Uterus (tissue), 7 donors: ENCODE measurements around a stretch of chr17.

- PRO-cap, 4 experiments: no peak in any of the 4 experiments
- RAMPAGE, long total RNA, 2 experiments: no peak in any of the 2 experiments
- RRBS: no CpG with 5 or more reads among the region's 17 CpGs
Measured at GRCh38 chr17:1732722-1733384, 8.3 kb downstream of the WDR81 start.

DNA sequence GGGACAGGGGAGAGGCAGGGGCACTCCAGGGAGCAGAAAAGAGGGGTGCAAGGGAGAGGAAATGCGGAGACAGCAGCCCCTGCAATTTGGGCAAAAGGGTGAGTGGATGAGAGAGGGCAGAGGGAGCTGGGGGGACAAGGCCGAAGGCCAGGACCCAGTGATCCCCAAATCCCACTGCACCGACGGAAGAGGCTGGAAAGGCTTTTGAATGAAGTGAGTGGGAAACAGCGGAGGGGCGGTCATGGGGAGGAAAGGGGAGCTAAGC lies 248 bp downstream of the SERPINF1 start:
- PRO-cap, 4 experiments: no peak in any of the 4 experiments
- RAMPAGE, long total RNA, 2 experiments: no peak in any of the 2 experiments
- RRBS: no CpG with 5 or more reads among the region's 6 CpGs

GRCh38 chr17:1960943-1961492 lies 64.1 kb downstream of the RTN4RL1 start:
- PRO-cap, 4 experiments: no peak in any of the 4 experiments
- RAMPAGE, long total RNA, 2 experiments: no peak in any of the 2 experiments
- RRBS: 66% methylated on average over 2 of the region's 16 CpGs

- PRO-cap, 4 experiments: peak in 2 of 4 experiments; most common plus-strand start chr17:1998229 (in 1); most common minus-strand start chr17:1998085 (in 1)
- RAMPAGE, long total RNA, 2 experiments: no peak in any of the 2 experiments
- RRBS: 9% methylated on average over 79 of the region's 109 CpGs
Measured at GRCh38 chr17:1997730-1998769, 27.1 kb downstream of the RTN4RL1 start.

DNA sequence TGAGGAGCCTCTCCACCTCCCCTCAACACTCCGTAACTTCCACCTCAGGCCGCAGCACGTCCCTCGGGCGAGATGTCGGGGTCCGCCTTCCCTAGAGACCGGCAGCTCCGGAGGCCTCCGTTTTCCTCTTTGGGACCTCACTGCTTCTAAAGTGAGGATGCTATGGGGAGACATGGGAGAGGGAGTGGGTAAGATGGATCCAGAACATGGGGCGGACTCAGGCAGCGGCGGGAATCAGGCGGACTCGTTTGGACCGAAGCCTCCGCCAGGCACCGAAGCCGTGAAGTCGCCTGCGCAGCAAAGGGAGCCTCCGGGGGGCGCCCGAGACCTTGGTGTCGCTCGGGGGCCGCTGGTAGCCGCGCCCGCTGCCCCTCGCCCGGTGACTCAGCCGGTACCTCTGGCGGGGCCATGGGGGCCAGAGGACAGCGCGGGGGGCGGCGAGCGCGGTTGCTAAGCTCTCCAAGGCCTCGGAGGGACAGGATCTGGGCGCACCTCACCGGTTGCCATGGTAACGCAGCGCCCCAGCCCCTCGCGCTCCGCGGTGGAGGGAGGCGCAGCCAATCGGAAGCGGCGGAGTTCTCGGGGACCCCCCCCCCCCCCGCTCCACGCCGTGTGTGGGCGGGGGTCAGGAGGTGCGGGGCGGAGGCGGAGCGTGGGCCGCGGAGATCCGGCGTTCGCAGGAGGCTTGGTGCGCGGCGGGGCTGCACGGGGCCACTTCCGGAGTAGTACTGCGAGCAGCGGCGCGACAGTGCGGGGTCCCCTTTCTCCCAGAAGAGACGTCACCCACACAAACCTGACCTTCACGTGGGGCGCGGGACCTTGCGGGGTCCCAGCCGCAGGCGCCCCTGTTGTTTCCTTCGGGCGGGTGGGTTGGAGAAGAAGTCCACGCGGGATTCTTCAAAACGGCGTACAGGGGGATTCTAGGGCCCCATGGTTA lies 1.2 kb upstream of the HIC1 start:
- PRO-cap, 4 experiments: peak in 4 of 4 experiments; most common plus-strand start position 714 of the sequence (in 4); most common minus-strand start position 250 of the sequence (in 1)
- RAMPAGE, long total RNA, 2 experiments: no peak in any of the 2 experiments
- RRBS: 2% methylated on average over 24 of the region's 90 CpGs

DNA sequence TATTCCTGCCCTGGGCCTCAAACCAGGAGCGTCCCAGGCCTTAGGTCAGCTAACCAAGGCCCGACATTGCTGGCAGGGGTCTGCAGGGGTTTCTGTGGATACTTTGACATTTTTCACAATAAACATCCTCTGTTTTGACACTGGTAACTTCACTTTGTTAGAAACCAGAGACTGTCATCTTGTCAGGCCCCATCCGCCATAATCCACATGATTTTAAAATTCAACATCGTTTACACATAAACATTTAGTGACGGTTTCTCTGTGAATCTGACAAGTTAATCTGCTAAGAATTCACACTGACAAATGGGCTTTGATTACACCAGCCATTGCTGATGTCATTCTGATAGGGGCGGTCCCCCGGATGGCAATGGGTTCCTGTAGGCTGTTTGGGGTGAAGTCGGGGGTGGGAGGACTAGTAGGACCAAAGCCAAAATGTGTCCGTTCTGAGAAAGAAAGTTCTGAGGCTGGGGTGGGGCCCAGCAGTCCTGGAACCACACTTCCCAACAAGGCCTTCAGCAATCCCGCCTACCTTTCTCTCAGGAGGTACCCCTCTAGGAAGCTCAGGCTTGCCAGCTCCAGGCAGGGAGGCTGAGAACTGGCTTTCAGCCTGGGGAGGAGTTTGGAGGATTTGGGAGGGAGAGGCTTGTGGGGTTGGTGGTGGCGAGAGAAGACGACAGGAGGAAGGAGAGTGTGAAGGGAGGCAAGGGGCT lies 8.4 kb downstream of the HIC1 start:
- PRO-cap, 4 experiments: peak in 1 of 4 experiments; most common plus-strand start position 461 of the sequence (in 1); most common minus-strand start position 287 of the sequence (in 1)
- RAMPAGE, long total RNA, 2 experiments: no peak in any of the 2 experiments
- RRBS: no CpG with 5 or more reads among the region's 12 CpGs

GRCh38 chr17:2123382-2124302 lies 68.7 kb downstream of the HIC1 start:
- PRO-cap, 4 experiments: no peak in any of the 4 experiments
- RAMPAGE, long total RNA, 2 experiments: no peak in any of the 2 experiments
- RRBS: no CpG with 5 or more reads among the region's 7 CpGs

- PRO-cap, 4 experiments: peak in 1 of 4 experiments; most common plus-strand start chr17:2189426 (in 1); most common minus-strand start chr17:2189389 (in 1)
- RAMPAGE, long total RNA, 2 experiments: no peak in any of the 2 experiments
- RRBS: no CpG with 5 or more reads among the region's 6 CpGs
Measured at GRCh38 chr17:2189145-2189615, 114.4 kb downstream of the SMG6 start.

DNA sequence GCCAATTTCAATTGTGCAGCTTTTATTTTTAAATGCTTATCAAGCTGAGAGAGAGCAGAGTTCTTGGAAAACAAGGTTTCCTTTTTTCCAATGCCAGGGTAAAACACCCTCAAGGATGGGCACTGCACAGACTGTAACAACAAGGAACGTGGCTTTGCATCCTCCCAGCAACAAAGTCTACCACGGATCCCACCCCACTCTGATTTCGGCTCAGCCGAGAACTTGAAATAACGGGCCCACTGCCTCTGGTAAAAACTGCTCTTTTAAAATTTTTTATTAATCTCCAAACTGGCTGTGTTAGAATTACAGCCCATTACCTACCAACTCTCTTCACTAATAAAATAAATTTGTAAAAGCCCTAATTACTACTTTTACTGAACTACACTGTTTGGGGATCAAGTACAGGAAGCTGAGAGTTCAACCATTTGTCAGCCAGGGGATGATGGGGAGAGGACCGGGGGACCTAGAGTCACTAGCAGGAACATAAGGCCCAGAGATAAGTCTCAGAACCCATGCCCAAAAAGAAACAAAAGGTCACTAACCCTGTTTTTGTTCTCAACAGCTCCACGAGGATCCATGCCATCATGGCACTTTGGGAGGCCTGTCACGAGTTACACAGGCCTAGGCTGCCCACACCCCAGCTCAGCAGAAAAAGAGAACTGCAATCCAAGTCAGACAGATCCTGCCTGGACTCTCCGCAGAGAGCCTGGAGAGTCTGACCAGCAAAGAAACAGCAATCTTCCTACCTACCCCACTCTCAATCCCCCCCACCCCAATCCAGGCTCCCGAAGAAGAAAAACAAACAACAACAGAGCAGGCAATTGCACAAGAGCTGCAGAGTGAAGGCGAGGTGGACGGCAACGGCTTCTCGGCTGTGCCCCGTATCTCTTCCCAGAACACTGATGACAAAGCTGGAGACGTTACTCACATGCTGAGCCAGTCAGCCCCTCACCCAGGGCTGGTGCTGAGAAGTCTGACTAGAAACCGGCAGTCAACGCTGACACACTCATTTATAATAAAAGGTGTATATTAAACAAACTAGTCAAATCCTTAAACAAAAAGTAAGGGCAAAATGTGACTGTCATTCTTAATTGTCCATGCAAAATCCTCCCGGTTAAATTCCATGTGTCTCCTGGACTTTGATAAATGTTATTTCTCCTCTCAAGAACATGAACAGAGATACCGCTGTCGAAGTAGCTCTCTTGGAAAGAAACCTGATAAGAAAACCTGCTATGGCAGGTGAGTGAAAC lies 89.6 kb downstream of the SMG6 start:
- PRO-cap, 4 experiments: peak in 4 of 4 experiments; most common plus-strand start position 678 of the sequence (in 4); most common minus-strand start position 901 of the sequence (in 4)
- RAMPAGE, long total RNA, 2 experiments: start-site peak on the minus strand in 1 of 2 experiments, centred at position 784 of the sequence, 36 reads per replicate
- RRBS: 30% methylated on average over 3 of the region's 21 CpGs

DNA sequence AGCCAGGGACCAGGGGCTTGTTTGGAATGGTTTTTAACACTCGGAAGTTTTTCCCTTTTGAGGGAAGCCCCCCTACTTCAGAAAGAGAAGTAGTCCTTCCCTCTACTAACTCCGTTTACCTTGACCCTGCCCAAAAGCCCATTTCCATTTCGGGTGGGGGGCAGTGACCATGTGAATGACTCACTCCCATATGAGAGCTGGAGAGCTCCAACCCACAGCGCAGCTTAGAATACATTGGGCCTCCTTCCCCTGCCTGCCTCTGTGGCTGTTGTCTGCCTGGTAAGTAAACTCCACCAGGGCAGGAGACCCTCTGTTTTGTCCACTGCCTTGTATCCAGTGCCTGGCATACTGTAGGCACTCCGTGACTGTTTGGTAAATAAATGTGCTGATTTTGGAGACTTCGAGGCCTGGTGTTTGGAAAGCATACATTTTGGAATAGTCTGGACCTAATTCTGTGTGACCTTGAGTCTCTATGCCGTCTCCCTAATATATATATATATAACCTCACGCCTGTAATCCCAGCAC lies 1.1 kb downstream of the SGSM2 start:
- PRO-cap, 4 experiments: peak in 3 of 4 experiments; most common minus-strand start position 117 of the sequence (in 3)
- RAMPAGE, long total RNA, 2 experiments: no peak in any of the 2 experiments
- RRBS: no CpG with 5 or more reads among the region's 8 CpGs

DNA sequence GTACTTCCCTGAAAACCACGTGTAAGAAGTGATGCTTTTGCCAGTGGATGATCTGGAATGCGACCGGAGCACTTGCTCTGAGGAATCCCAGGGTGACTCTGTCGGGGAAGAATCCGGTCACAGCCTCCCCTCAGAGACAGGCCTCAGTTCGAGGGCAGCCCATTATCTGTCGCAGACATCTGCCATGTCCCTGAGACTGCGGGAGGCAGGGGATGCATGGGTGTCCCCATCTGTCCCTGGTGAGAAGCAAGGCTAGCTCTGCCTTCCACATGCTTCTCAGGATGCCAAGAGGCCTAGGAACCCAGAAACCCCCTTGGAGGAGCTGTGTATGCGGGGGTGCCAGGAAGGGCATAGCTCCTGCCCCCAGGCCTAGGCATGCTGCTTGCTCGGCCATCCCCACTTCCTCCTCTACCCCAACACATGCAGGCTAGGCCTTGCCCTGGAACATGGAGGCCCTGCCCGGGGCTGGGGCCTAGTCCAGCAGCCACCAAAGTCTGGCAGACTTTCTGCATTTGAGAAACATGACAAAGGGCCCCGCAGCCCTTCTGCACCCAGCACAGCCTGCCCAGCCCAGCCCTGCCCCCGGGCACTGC lies 20.5 kb downstream of the MNT start:
- PRO-cap, 4 experiments: no peak in any of the 4 experiments
- RAMPAGE, long total RNA, 2 experiments: start-site peak on the plus strand in 1 of 2 experiments, centred at position 67 of the sequence, 18 reads per replicate
- RRBS: 74% methylated on average over 4 of the region's 13 CpGs

DNA sequence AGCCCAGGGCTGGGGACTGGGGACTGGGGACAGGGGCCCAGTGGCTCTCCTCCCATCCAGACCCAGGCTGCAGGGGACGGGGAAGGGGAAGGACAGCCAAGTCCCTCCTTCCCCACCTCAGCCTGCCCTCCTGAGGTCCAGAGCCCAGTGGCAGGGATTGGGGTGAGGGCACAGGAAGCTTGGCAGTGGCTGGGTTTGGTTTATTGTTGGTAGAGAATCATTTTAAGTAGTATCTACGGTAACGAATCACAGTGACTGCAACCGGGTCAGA lies 14.9 kb downstream of the MNT start:
- PRO-cap, 4 experiments: no peak in any of the 4 experiments
- RAMPAGE, long total RNA, 2 experiments: no peak in any of the 2 experiments
- RRBS: no CpG with 5 or more reads among the region's 4 CpGs

GRCh38 chr17:2386305-2387506 lies 14.2 kb downstream of the MNT start:
- PRO-cap, 4 experiments: peak in 2 of 4 experiments; most common plus-strand start chr17:2386695 (in 1); most common minus-strand start chr17:2386530 (in 2)
- RAMPAGE, long total RNA, 2 experiments: no peak in any of the 2 experiments
- RRBS: no CpG with 5 or more reads among the region's 41 CpGs

DNA sequence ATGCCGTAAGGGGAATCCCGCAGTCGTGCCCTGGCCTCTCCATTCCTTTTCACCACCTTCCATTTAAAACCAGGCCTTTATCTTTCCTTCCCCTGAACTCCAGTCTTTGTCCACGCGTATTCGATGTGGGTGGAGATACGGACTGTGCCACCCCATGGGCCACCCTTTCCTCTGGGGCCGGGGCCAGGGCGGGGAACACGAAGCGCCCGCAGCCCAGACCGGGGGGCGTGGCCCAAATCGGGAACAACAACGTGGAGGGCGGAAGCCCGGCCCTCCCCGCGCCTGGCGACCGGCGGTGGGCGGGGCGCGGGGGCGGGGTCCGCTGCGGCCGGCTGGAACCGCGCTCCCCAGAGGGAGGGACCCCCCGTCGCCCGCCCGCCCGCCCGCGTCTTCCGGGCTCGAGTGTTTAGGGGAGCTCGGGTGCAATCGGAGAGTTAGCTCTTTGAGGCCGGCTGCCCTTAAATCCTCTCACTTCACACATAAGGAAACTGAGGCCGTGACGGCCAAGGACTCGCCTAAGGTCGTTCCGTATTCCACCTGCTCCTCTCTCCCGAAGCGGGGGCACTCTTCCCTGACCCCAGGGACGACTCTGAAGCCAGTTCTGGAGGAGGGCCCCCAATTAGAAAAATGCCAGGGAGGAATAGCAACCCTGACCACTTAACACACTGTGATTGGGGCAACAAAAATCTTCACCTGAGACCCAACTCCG lies 1.1 kb upstream of the MNT start:
- PRO-cap, 4 experiments: peak in 4 of 4 experiments; most common plus-strand start position 378 of the sequence (in 3); most common minus-strand start position 229 of the sequence (in 3)
- RAMPAGE, long total RNA, 2 experiments: no peak in any of the 2 experiments
- RRBS: 3% methylated on average over 27 of the region's 53 CpGs

GRCh38 chr17:2442165-2442583 lies 41.3 kb upstream of the MNT start:
- PRO-cap, 4 experiments: peak in 1 of 4 experiments; most common minus-strand start chr17:2442298 (in 1)
- RAMPAGE, long total RNA, 2 experiments: no peak in any of the 2 experiments
- RRBS: no CpG with 5 or more reads among the region's 3 CpGs

- PRO-cap, 4 experiments: no peak in any of the 4 experiments
- RAMPAGE, long total RNA, 2 experiments: no peak in any of the 2 experiments
- RRBS: no CpG with 5 or more reads among the region's 7 CpGs
Measured at GRCh38 chr17:2453227-2453636, 52.4 kb upstream of the MNT start.

DNA sequence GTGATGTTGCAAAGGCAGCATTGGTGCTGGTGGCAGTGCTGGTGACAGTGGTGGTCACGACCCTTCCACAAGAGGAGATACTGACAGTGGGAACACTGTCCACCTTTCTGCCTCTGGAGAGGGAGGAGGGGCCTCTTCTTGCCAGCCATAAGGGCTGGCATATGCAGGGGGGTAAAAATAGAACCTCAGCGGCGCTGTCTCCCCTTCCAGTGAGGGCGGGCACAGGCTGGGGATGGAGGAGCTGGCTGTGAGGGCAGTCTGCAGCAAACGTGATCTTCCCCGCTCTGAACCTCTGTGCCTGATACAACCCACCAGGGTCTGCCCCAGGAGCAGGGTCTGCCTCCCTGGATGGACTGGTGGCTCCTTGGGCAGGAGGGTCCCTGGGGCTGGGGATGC lies 3.4 kb downstream of the RAP1GAP2 start:
- PRO-cap, 4 experiments: no peak in any of the 4 experiments
- RAMPAGE, long total RNA, 2 experiments: no peak in any of the 2 experiments
- RRBS: no CpG with 5 or more reads among the region's 6 CpGs

DNA sequence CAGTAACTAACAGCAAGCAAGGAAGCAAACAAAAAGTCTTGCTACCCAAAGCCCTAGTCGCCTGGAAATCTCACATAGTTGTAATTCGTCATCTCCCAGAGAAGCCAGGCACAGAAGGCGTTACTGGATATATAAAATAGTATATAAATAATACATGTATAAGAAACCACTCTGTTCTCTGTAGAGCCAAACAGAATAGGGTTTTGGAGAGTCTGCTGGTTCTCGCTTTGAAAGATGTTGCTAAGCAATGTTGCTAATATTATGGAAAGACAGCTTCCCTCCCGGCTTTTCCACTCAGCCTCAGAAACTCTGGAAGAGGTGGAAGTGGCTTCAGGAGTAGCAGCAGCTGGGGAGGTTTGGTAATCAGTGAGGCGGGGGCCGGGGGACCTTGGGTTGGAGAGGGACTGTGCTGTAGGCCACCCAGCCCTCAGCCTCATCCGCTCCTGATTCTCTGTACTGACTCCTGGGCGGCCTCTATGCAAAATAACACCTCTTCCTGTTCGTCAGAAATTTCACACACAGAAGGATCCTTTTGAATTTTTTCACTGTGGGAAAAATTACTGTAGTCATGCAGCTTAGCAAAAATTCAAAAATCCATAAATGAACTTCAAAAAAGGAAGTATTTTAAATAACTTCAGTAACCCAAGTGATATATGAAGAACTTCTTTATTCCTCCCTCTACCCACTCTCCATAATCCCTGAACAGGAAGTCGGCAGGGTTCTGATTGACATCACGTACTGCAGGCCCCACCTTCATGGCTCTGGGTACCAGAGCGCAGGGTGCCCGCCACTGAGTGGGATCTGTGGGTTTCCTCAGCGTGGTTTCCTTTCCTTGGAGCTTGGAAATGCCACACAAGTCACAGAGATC lies 51.4 kb downstream of the RAP1GAP2 start:
- PRO-cap, 4 experiments: no peak in any of the 4 experiments
- RAMPAGE, long total RNA, 2 experiments: no peak in any of the 2 experiments
- RRBS: 35% methylated on average over 2 of the region's 15 CpGs

DNA sequence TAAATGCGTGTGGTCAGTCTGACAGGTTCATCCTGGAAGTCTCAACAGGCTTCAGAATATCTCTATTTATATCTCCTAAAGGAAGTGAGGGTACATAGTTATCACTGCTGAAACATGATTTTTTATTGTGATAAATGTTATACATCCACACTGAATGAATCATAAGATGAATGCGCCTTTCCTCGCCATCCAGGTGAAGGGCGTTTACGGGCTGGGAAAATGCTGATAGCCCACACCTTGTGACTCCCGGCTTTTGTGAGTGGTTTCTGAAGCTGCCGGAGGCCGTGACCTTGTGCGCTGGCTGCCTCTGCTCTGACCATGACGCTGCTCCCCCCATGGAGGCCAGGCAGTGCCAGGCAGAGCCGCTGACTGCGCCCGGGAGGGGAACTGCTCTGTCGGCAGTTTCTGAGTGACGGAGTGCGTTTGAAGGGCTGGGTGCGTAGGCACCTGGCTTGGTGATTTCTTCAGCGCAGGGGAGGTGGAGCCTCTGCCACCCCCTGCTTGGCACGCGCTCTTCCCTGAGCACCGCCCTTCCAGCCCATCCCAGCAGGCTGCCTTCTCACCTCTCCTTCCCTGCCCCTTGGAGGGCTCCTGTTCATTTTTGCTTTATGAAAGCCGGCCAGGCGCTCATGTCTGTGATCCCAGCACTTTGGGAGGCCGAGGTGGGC lies 97.3 kb downstream of the RAP1GAP2 start:
- PRO-cap, 4 experiments: peak in 2 of 4 experiments; most common minus-strand start position 411 of the sequence (in 2)
- RAMPAGE, long total RNA, 2 experiments: no peak in any of the 2 experiments
- RRBS: 41% methylated on average over 6 of the region's 24 CpGs

- PRO-cap, 4 experiments: peak in 1 of 4 experiments; most common plus-strand start chr17:2965758 (in 1)
- RAMPAGE, long total RNA, 2 experiments: no peak in any of the 2 experiments
- RRBS: 88% methylated on average over 5 of the region's 17 CpGs
Measured at GRCh38 chr17:2965457-2966534, 97.6 kb downstream of the OR1D5 start.